GM06990 (cell line): ENCODE measurements around a stretch of chr1.

- RRBS: no CpG with 5 or more reads among the region's 6 CpGs
These were observed 99.9 kb downstream of the NMNAT2 start for GRCh38 chr1:183318154-183318728.

DNA sequence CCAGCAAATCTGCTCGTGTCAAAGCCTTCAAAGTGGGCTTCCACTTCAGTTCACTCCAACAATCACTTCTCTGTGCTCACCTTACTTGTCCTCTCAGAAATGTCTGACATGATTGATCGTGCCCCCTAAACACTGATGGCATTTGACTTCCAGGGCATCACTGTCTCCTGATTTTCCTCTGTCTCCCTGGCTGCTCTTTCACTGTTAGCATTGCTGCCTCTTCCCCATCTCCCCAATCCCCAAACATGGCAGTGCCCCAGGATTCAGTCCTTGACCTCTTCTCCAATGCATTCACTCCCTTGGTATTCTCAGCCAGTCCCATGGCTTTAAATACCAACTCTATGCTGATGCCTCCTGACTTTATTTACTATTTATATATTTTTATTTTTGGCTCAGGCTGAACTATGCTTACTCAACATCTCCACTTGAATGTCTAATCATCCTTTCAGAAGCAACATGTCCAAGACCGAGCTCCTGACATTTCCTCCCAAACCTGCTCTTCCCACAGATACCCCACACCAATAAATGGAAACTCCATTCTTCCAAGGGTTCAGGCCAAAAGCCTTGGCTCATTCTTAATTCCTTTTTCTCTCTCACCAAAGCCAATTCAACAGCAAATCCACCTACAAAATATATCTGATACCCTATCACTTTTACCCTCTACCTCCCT lies 26.3 kb downstream of the NMNAT2 start:
- RRBS: no CpG with 5 or more reads among the region's 3 CpGs

- RRBS: no CpG with 5 or more reads among the region's 11 CpGs
These were observed 10.0 kb downstream of the NCF2 start for GRCh38 chr1:183580237-183580741.

- RRBS: no CpG with 5 or more reads among the region's 4 CpGs
These were observed 1.1 kb upstream of the ARPC5 start for GRCh38 chr1:183636712-183637093.

GRCh38 chr1:183809778-183810657 lies 5.1 kb downstream of the RGL1 start:
- RRBS: no CpG with 5 or more reads among the region's 6 CpGs

DNA sequence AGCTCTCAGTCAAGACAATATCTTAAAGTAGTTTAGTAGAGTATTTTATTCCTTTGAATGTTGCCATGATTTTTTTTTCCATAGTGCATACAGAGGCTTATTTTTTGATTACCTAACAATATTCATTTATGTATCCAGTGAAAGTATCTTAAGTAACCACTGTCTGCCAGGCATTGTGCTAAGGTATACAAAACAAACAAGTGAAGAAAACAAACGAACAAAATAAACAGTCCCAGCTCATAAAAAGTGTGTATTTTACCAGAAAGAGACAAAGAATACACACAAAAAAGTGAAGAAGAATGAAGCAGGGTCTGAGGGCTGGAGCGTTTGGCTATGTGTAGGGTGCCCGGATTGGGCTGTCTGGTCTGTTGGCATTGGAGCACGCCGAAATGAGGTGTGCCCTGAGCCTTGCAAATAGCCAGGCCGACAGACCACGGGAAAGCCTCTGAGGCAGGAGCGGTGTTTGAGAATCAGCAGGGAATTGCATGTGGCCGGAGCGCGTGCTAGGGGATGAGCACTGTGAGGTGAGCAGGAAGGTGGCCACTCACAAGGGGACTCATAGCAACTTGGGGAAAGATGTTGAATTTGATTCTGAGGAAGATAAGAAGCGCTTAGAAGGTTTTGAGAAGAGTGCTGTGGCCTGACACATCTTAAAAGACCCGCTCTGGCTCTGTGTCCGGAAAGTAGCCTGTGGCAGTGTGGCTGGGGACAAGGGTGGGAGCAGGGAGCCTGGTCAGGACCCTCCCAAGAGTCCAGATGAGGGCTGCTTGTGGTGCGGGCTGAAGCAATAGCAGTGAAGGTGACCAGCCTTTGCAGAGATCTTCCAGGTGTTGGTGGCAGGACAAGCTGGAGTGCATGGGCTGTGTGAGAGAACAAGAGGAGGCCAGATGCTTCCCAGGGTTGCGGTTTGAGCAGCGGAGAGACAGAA lies 61.4 kb downstream of the RGL1 start:
- RRBS: no CpG with 5 or more reads among the region's 17 CpGs

DNA sequence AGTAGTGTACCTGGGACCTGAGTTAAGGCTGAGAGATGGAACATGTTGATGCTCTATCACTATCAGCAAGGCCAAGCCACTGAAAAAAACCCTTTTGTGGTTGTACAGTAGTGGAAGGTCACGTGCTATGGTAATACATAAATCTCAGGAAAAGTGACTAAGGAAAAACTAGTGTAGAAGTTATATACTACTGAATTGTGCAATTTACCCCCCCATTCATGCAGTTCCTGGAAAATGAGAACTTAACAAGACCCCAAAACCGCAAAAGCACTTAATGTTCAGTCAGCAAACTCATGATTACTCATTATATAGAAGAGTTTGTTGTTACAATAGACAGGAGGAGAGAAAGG lies 91.5 kb downstream of the RGL1 start:
- RRBS: no CpG with 5 or more reads among the region's 2 CpGs

DNA sequence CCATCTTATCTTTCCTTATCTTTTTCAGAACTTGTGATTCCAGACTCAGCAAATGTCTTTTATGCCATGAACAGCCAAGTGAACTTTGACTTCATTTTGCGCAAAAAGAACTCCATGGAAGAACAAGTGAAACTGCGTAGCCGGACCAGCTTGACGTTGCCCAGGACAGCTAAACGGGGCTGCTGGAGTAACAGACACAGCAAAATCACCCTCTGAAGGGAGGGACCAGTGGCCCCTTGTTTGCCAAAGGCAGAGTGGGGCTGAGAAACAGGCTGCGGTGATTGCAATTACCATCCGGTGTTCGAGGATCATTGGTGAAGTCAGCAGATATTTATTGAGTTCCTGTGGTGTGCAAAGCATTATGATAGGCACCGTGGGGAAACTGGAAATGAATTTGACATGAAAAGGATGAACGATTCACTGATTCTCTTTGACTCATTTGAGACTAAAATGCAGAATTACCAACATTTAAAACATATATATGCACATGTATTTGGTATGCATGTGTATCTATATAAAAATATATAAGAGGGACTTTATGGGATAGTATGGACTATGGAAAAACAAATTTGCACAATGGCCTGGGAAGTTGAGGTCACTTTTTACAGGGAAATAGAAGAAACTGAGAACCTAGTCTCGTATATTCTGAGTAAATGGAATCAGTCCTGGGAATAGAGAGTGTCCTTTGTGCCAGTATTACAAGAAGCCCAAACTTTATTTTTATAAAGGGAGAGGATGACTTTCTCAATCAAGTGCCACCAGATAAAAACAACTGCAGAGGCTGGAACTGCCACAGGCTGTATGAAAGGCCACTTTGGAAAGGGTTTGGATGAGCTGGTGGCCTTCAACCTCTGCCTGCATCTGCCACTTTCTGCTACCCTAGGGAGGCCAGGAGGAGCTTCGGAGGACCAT lies 111.2 kb downstream of the COLGALT2 start:
- RRBS: no CpG with 5 or more reads among the region's 12 CpGs

- RRBS: no CpG with 5 or more reads among the region's 2 CpGs
These were observed 82.8 kb downstream of the COLGALT2 start for GRCh38 chr1:183954813-183955060.

- RRBS: no CpG with 5 or more reads among the region's 4 CpGs
These were observed 5.6 kb downstream of the TSEN15 start for GRCh38 chr1:184056866-184057810.

DNA sequence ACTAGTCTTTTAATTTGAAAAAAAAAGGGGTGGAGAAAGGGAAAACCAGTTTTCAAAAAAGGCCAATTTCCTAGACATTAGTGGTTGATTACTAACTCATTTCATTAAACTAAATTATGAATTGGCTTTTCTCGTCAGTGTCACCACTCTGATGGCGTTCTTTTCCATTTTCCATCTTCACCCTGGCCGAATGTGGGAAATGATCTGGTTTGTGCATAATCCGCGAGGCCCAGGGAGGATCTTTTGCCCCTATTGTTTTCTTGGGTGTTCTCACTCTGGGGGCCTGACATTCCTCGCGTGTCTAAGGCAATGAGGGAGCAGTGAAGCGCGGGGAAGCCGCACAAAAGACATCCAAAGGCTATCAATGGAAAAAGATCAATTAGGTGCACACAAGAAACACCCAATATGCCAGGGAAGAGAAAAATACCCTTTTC lies 1.1 kb upstream of the C1orf21 start:
- RRBS: no CpG with 5 or more reads among the region's 10 CpGs

DNA sequence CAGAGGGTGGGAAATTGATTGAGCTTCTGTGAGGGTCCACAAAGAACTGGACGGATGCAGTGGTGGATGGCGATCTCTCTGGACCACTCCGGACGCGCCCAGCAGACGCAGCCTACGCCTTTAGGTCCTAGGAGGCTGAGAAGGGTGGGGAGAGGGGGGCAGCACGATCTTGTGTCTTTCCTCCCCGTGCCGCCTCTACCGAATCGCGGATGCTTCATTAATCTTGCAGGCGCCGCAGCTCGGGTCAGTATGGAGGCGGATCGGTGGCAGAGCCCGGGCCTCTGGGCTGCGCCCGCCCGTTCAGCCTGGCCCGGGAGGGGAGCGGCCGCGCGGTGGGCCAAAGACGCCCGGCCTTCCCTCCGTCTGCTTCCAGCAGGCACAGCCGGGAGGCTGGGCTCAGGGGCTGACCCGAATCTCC lies 627 bp upstream of the C1orf21 start:
- RRBS: 10% methylated on average over 14 of the region's 32 CpGs

DNA sequence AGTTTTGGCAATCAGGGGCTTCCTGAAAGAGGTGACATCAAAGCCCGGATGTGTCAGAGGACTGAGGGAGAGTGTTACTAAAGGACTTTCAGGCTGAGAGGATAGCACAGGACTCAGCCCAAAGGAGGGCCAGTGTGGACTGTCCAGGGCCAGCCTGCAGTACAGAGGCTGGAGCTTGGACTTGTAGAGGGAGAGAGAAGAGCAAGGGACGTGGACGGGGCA lies 128.5 kb downstream of the EDEM3 start:
- RRBS: no CpG with 5 or more reads among the region's 3 CpGs

- RRBS: no CpG with 5 or more reads among the region's 59 CpGs
These were observed 90.3 kb downstream of the EDEM3 start for GRCh38 chr1:184663898-184665160.

- RRBS: no CpG with 5 or more reads among the region's 4 CpGs
These were observed 91.3 kb downstream of the NIBAN1 start for GRCh38 chr1:184883014-184883442.

GRCh38 chr1:184893653-184894174 lies 80.6 kb downstream of the NIBAN1 start:
- RRBS: no CpG with 5 or more reads among the region's 3 CpGs

DNA sequence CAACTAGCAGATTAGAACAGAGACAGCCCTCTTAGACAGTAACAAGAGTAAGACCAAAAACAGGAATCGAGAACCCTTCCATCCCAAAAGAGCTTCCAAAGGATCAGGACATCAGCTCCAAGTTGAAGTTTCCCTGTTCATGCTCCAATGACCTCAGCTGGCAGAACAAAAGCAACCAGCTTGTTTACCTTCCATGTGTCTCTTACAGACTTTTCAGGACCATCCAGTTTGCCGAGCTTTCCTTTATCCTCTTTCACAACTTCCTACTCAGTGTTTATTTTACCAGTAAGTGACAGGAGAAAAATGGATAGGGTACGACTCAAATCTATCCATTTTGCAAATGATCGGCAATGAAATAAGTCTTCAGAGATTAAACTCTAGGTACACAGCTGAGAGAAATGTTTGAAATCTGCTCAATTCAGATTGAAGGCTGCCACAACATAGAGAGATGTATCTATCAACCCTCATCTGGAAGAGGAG lies 44.4 kb downstream of the NIBAN1 start:
- RRBS: no CpG with 5 or more reads among the region's 4 CpGs

DNA sequence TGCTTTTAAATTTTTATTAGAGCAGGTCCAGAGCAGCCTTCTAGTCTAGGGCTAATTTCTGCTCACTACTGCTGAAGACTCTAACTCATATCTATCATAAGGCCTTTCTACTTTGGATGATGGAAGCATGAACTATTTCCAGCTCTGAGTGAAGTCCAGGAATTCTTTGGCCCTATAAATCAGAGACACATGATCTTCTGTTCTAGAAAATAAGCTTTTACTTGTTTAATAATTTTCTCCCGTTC lies 14.7 kb downstream of the NIBAN1 start:
- RRBS: no CpG with 5 or more reads among the region's 1 CpG

DNA sequence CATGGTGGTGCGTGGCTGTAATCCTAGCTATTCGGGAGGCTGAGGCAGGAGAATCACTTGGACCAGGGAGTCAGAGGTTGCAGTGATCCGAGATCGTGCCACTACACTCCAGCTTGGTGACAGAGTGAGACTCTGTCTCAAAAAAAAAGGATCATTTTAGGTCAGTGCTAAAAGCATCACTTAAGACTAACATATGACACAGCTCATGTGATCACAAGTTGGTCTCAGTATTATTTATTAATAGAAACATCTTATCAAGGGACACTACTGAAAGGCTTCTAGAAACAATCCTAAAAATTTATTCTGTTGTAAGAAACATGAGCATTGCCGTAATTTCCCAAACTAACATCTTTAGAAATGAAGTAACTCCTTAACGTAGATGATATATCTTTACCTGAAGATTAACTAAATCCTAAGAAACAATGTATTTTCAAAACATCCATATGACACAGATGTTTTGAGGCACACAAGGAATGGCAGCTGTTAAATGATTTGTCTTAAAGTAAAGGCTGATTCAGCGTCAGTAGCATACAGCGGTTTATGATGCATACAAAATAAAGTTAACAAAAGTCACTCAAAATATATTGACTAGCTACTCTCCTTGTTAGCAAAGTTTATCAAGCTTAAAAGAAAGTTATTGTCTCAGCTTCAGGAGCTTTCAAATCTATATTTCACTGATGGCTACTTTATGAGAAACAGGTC lies 2.6 kb downstream of the NIBAN1 start:
- RRBS: no CpG with 5 or more reads among the region's 8 CpGs

GRCh38 chr1:185150027-185150912 lies 6.5 kb downstream of the TRMT1L start:
- RRBS: no CpG with 5 or more reads among the region's 4 CpGs